Amniotic epithelial cell (primary cell): ENCODE measurements around the genes NUCB2, USH1C, MRGPRX4, SAA4 and LDHC.

- RRBS: 15% methylated on average over 12 of the region's 25 CpGs
These were observed 127.9 kb upstream of the C11orf58 start for GRCh38 chr11:16610494-16610977.

GRCh38 chr11:16739209-16739926, 921 bp downstream of the C11orf58 start:
- RRBS: no CpG with 5 or more reads among the region's 24 CpGs

DNA sequence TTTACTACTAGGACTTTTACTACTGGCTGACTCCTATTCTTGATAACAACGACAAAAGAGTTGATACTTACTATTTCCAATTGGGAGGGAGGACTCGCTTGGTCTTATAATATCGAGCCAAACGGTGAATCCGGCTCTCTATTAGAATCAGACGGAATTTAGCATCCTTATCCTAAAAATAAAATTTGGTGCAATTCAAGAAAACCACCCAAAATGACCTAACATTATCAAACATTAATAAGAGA, 2.5 kb downstream of the RPS13 start:
- RRBS: no CpG with 5 or more reads among the region's 6 CpGs

DNA sequence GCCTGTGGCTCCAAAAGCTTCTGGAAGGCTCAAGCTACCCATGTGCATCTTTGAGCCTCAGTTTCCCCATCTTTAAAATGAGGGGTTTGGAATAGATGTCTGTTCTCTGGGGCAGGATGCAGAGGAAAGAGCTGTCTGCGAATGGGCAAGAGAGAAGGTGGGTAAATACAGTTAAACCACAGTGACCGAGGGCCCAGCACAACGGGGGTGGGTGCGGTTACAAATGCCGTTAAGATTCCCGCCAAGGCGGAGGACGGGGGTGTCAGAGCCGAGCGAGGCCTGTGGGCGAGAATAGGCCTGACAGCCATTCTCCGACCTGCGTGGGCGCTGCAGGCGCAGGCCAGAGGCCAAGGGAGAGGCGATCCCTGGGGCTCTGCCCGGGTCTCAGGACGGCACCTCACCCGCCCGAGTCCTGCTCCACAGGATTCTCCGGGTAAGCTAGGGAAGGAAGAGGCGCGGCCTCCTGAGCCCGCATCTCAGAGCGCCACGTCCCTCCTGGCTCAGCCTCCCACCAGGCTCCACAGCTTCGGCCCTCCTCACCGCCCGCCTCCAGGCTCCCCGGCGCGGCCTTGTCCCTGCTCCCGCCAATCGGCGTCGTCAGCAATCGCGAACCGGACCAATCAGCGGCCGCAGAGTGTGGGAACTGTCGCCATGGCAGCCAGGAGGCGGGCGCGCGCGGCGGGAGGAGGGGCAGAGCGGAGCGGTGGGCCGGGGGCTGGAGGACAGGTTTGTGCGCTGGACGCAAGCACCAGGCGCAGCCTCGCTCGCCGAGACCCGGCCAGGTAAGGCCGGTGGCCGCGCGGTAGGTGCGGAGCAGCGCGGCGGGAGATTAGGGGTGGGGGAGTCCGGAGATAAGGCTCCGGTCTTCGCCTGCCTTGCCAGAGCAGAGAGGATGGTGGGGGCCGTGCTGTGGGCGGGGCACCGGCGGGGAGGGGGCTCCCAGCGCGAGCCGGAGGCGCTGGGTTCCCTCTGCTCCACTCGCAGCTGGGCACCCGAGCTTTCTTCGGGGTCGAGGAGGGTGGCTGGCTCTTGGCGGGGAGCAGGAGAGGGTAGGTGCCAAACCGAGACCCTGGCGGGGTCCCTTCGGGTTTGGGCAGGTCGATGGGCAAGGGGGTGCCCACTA, at the start of gene NUCB2:
Gene NUCB2, plus strand, starts transcription at position 693 of the 1,123 bp plus-strand sequence.
- RRBS: 2% methylated on average over 39 of the region's 86 CpGs

DNA sequence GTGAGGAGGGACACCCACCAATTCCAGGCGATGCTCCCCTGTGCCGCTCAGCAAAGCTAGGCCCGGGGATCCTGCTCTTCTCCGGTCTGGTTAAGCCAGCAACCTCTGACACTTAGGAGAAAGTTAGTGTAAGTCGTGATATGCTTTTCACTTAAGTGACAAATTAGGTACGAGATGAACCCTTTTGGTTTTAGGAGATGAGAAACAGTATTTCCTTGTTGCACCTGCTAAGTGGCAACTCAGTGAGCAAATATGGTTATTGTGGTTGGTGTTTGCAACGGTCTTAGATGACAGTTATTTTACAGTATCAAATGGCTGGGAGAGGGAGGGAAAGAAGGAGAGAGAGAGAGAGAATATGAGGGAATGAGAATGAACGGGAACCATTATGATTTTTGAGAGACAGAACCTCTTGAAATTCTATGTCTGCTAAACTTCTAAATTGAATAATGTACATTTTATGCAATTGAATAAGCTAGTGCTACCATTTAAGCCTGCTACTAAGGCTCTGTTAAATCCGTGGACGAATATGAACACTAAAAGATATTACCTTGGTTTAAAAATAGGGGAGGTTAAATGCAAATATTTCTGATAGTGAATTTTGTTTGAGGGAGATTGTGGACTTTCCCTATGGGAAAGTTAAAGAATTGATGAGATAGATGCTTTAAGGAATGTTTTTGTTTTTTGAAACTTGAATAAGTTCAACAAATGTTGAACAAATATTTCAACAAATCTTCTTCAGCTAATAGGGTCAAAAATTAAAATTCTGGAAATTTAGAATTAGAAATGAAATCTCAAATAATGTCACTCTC, 835 bp downstream of the NUCB2 start:
- RRBS: no CpG with 5 or more reads among the region's 10 CpGs

- RRBS: 0% methylated on average over 2 of the region's 17 CpGs
These were observed 17.0 kb upstream of the KCNJ11 start for GRCh38 chr11:17405085-17406259.

DNA sequence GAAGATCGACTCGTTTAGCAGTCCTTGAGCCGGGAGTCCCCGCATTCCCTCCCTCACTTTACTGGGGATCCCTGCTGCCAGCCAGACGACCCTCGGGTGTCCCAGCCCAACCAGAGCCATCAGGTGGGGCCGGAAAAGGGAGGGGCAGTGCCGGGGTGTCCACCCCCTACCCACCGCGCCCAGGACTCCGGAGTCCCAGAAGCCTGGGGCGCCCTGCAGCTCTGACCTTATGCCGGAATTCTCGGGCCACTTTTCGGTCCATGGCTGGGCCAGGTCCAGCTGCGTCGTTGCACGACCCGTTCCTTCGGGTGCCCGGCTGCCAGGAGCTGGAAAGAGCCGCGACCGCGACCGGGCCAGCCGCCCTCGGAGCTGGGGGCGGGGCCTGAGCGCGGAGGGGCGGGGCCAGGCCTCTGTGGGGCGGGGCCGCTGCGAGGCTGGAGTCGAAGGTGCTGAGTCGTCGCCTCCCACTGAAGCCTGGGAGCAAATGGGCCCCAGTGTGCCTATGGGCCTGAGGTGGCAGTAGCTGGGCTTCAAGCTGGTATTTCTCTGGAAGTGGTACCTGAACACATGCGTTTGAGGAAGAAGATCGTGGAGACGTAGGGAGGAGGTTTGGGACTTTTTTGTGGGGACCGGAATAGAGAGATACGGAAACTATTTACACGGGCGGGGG, at the start of gene USH1C:
Gene USH1C, minus strand, starts transcription at position 371 of the 670 bp plus-strand sequence.
- RRBS: 11% methylated on average over 18 of the region's 45 CpGs

DNA sequence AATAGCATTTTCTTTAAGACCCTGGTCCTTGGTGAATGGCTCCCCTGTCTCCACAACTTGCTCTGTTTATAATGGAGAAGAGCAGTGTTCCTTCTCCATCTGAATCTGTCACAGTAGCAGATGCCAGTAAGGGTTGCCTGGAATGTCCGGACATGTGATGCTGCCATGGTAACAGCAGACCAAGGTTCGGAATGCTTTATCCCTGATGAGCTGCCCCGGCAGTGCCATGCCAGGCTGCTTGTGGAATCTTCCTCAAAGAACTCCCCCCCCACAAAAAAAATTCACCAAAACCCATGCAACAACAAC, 72.4 kb downstream of the KCNC1 start:
- RRBS: 14% methylated on average over 3 of the region's 3 CpGs

DNA sequence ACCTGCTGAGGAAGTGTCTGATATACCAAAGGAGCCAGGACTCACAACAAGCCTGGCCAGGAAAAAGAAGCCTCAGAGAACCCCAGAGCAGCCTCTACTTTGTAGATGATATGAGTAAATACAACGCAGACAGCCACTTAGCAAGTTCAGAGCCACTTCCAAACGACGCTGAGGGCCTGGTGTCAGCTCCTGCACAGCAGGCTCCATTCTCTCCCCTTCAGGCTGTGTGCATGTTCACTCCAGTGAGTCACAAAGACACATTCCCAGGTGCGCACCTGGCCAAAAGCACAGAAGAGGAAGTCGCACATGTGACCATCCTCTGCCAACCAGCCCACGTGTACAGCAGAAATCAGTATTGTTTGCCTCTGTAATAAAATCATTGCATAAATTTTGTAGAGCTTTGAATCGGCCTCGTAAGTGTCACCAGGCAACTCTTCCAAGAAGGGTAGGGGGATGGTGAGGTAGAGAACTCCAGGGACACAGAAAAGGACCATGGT, 19.5 kb upstream of the TPH1 start:
- RRBS: no CpG with 5 or more reads among the region's 8 CpGs

GRCh38 chr11:18172472-18172992, at the start of gene MRGPRX4:
TSS of gene MRGPRX4 (plus strand) at chr11:18172837.
- RRBS: no CpG with 5 or more reads among the region's 4 CpGs

DNA sequence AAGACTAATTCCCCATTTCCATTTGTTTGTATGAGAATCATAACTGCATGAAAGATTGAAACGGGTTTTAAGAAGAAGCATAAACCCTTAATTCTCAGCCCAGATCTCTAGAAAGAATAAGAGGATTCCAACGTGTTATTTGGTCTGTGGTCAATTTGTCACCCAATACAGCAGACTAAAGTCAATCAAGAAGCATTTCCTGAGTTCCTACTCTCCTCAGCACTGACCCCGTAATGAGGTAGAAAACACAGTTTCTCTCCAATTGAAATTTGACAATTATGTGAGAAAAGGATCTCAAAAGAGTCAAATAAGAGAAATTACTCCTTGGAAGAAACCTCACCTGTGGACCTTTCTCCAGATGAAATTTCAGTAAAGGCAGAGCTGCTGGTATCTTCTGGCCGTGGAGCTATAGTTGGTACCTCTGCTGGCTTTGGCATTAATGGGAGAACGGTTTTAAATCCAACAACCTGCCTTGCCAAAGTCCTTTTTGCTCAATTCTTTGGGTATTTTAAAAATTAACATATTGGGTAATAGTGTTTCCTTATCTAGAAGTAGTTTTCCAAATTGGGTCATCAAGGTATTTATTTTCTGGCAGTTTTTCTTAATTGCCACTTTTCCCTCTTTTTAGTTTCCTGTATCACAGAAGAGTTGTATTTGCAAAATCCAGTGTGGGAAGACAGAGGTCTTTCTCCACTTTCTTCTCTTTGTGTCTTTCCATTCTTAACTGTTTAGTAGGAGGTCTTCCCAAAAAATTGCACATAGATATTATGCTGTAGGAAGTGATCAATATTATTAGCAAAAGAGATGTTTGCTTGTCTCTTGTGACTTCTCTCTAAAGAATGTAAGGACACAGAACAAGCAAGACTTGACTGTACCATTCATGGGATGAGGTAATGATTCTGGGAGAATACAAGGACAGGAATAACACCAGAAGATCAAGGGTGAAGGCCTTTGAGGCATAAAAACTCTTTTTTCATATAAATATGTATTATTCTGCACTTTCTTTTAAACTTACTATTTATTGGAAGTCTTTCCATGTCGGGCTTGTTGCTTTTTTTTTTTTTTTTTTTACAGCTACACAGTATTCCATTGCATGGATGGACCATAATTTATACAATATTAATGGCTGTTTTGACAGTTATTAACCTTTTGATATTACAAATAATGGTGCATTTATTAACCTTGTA, at the start of gene SAA4:
Gene SAA4, minus strand, starts transcription at position 426 of the 1,187 bp plus-strand sequence.
- RRBS: no CpG with 5 or more reads among the region's 6 CpGs

DNA sequence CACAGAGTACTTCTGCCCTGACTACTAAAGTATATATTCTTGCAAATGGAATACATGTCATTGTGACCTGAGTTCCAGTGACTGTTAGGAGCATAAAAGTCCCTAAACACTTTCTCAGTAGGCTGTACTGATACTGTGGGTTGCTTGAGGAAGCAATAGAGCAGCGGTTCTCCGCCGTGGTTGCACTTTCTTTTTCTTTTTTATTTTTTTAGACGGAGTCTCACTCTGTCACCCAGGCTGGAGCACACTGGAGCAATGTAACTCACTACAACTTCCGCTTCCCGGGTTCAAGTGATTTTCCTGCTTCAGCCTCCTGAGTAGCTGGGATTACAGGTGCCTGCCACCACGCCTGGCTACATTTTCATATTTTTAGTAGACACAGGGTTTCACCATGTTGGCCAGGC, 2.1 kb downstream of the SAA2 start:
- RRBS: no CpG with 5 or more reads among the region's 7 CpGs

DNA sequence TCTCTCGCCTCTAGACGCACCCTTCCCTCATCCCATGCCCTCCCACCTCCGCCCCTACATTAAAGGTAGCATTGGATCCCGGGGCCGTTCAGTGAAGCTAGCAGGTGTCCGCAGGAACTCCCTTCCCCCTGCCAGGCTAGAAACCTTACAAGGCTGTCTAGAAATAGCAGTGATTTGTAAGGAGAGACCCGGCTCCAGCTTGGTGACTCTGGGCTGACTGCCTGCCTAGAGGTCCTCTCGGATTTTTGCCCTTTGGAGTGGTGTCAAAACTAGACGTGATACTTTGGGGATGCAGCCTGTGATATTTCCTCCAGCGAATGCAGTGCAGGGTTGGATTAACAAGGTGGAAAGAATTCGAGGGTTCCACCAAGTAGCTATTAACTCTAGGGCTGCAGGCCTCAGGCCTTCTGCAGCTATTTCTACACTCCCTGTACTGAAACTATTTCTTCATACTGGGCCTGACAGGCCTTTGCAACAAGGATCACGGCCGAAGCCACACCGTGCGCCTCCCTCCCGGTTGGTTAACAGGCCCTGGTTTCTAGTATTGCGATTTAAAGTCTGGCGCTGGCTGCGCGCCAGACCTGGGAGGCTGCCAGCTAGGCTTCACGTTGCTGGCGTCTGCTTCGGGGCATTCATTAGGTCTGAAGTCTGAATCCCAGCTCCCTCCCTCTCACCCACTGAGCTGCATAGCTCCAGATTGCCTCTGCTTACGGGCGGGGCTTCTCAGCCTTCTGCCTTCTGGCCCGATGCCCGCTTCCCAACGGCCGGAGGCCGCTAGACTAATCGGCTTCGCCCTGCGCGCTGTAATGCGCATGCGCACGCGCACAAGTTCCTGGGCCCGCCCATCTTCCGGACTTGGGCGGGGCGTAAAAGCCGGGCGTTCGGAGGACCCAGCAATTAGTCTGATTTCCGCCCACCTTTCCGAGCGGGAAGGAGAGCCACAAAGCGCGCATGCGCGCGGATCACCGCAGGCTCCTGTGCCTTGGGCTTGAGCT, 1.3 kb downstream of the LDHA start:
- RRBS: 1% methylated on average over 10 of the region's 54 CpGs

GRCh38 chr11:18398871-18399323, 4.5 kb downstream of the LDHA start:
- RRBS: no CpG with 5 or more reads among the region's 7 CpGs

DNA sequence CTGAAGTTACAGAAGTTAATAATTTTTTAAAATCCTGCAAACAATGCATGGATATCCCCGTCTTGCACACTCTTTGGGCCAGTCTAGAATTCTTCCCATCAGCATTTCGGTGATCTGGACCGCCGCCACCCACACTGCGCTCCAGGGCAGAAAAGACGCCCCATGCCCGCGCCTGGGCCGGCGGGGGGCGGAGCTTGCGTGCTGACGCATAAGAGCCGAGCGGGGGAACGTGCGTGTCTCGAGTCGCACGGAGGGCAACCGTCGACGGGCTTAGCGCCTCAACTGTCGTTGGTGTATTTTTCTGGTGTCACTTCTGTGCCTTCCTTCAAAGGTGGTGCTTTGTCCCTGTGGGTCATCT, at the start of gene LDHC:
Gene LDHC, plus strand, starts transcription at position 241 of the 358 bp plus-strand sequence.
- RRBS: 2% methylated on average over 5 of the region's 25 CpGs

DNA sequence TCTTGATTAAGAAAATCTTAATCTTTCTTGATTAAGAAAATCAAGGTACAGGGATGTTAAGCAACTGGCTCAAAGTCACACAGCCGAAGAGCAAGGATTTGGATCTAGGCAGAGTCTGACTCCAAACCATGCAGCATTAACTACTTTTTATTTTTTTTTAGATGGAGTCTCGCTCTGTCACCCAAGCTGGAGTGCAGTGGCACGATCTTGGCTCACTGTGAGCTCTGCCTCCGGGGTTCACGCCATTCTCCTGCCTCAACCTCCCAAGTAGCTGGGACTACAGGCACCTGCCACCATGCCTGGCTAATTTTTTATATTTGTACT, 20.5 kb upstream of the SPTY2D1 start:
- RRBS: no CpG with 5 or more reads among the region's 5 CpGs

DNA sequence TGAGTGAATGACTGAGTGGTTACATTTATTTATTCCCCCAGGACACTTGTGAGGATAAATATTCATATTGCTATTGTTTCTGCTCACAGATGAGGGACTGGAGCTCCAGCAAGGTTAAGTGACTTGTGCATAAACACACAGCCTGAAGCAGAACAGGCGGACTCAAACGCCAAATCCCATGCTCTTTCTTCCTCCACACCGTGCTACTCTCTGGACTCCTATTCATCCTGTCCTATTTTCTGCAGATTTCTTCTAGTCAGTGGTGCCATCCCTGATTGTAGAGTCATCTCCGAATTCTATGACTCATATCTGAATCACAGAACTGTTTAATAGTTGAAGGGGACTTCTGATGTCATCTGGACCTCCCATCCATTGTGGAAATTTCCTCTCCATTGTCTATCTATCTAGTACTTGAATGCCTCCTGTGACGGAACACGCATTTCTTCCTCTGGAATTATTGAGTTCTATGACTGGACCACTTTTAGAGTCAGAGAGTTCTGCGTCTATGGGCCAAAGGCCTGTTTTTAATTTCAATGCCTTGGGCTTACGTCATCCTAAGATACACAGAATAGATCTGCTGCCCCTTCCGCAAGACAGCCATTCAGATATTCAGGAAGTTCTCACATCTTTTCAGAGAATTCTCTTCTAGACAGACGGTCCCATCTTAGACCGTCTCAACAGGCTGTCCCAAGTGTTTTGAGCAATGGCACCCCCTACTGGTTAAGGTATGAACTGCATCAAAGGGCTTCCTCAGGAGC, 27.7 kb downstream of the PTPN5 start:
- RRBS: no CpG with 5 or more reads among the region's 11 CpGs

- RRBS: no CpG with 5 or more reads among the region's 3 CpGs
These were observed 20.5 kb downstream of the CSRP3 start for GRCh38 chr11:19181334-19181709.

DNA sequence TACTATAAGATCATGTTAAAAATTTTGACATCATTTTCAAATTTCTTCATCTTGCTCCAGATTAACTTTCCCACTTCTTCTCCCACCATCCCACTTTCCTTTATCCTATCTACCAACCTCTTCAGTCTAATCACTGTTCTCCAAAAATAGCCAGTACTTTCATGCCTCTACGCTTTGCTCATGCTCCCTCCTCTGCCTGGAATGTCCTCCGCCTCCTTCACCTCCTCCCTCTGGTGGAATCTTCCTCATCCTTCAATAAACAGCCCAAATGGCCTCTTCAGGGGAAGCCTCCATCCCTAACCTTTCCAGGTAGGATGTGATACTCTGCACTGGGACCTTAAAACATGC, 7.8 kb upstream of the CSRP3 start:
- RRBS: no CpG with 5 or more reads among the region's 2 CpGs

GRCh38 chr11:19342216-19342508, 101.4 kb upstream of the E2F8 start:
- RRBS: no CpG with 5 or more reads among the region's 1 CpG